Bronchial lymph node (tissue), 1 donor: ENCODE measurements around the gene F8A3.

- PRO-cap, result bidirectional peak, plus-strand start at chrX:154516530, minus-strand start at chrX:154516232; bidirectional peak, plus-strand start at chrX:154517095, minus-strand start at chrX:154517028
Measured at GRCh38 chrX:154516343-154517241, 560 bp upstream of the FAM3A start.

- PRO-cap, result no peak
Measured at GRCh38 chrX:154546595-154546730, 183 bp downstream of the G6PD start.

DNA sequence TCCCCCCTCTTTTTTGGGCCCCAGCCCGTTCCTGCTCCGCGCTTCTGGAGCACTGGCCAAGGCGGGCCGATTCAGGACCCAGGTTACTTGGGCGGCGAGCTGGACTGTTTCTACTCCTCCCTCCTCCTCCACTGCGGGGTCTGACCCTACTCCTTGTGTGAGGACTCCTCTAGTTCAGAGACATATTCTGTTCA, 302 bp downstream of the IKBKG start:
- PRO-cap, result no peak

DNA sequence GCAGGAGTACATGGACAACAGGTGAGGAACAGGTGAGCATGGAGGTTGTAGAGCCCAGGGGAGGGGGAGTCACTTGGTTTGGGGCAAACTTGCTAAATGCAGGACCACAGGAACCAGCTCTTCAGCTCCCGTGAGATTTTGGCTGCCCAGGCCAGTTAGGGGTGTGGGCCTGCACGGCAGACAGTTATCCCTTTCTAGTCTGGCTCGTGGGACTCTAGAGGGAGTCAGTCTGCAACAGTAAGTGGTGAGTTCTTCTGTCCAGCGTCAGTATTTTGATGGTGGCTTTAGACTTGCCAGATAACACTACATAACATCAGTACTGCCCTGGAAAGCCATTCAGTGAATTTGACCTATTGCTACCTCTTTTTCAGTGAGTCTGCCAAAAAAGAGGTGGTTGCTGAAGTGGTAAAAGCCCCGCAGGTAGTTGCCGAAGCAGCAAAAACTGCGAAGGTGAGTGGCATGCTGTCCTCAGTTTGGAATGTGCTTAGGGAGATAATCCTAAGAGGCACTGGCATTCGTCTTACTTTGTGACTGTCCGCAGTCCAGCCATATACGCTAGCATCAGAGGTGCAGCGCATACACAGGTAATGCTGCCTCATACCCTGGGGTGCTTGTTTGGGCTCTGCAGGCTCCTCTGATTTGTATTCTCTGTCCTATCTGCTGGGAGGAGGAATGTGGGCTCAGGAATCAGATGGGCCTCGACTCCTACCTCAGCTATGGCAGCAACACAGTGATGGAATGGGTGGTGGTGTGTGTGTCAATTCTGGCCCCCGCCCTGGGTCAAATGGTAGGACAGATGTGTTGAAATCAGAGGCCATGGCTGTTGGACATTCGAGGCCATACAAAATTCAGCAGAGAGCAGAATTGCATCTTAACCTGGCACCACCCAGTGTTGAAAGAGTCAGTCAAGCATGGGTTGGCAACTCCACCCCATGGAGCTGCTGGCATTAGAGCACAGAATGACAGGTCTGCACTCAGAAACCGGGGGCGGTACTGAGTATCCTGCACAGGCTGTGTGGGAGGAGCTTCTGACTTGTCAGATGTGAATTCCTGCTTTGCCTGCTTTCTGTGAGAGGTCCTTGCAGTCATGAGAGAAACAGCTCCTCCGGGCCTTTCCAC, 12.5 kb downstream of the DKC1 start:
- PRO-cap, result no peak

DNA sequence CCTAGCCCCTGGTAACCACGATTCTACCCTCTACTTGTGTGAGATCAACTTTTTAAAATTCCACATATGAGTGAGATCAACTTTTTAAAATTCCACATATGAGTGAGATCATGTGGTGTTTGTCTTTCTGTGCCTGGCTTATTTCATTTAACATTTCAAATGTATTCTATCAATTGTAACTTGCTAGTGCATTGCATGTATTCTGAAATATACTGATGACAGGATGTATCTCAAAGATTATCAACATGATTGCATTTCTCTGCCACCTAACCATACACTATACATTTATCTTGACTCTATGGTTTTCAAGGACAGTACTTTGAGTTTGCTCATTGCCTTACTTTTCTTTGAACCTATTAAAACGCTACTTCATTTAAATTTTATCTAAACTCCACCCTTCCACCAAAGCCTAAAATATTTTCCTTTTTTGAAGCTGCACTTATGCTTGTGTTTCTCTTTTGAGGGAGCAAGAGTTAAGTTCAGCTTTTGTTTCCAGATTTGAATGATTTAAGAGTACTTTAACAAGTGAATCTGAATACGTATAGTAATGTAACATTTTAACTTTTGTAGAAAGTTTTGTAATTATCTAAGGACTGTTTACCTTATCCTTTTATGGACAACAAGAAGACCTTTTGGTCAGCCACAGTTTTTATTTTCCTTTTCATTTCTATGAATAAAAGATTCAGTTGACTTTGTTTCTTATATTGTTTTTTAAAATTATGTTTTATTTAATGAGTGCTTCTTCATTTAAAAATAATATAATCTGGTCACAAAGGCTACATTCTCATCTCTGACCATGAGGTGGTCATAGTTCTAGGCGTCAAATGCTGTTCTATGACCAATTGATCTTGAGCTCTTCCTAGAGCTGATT, 12.5 kb upstream of the RAB39B start:
- PRO-cap, result no peak

DNA sequence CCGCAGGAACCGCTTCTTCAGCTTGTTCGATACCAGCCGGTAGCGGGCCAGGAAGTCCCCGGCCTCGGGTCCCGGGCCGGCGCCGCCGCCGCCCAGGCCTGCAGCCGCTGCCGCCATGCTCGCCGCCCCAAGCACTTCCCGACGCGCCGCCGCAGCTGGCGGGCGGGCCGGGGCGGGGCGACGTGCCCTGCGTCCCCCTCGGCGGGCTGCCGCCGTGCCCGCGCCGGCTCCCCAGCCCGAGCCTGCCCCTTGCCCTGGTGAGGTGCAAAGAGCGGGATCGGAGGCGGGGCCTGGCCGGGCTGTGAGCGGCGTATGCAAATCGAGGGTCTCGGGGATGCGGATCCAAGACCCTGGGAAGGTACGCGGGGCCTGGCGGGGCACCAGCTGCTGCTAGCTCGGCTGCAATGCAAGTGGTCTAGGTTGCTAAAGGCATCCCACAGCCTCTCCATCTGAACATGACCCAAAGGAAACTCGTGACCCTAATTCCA, at the start of gene F8A3:
Gene F8A3 (minus strand): TSS at position 137 of the 488 bp plus-strand sequence.
- PRO-cap, result no peak